Diencephalon (tissue), 2 donors: ENCODE measurements around a stretch of chr4.

DNA sequence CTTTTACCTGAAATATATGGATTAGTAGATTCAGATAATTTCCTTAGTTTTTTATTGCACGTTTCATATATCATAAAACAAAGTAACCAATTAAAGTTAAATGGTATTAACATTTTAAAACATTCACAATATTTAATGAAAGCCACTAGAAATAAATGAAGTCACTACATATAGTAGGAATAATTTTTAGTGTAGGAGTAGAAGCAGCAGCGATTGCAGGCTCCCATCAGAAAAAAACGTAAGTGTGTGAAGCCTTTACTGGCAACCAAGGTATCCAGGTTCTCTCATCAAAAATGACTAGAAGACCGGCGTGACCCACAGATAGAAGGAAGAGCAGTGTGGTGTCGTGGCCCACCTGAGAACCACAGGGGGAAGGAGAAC lies 936.3 kb upstream of the AGA start:
- RAMPAGE, long total RNA, result no peak

DNA sequence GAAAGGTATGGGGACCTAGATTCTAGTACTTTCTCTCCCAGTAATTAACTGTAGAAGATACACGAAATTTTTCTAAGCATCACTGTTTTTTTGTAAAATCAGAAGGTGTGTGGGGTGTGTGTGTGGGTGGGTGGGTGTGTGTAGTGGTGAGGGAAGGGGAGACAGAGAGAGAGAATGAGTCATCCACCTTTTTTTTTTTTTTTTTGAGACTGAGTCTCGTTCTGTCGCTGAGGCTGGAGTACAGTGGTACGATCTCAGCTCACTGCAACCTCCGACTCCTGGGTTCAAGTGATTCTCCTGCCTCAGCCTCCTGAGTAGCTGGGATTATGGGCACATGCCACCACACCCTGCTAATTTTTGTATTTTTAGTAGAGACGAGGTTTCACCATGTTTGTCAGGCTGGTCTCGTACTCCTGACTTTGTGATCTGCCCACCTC lies 1089.9 kb upstream of the AGA start:
- RAMPAGE, long total RNA, result no peak

- RAMPAGE, long total RNA, result no peak
Measured at GRCh38 chr4:179170359-179170745, 1728.1 kb upstream of the AGA start.

- RAMPAGE, long total RNA, result no peak
Measured at GRCh38 chr4:180059289-180059513, 2184.0 kb upstream of the TENM3 start.

GRCh38 chr4:181258654-181258981 lies 984.6 kb upstream of the TENM3 start:
- RAMPAGE, long total RNA, result no peak

DNA sequence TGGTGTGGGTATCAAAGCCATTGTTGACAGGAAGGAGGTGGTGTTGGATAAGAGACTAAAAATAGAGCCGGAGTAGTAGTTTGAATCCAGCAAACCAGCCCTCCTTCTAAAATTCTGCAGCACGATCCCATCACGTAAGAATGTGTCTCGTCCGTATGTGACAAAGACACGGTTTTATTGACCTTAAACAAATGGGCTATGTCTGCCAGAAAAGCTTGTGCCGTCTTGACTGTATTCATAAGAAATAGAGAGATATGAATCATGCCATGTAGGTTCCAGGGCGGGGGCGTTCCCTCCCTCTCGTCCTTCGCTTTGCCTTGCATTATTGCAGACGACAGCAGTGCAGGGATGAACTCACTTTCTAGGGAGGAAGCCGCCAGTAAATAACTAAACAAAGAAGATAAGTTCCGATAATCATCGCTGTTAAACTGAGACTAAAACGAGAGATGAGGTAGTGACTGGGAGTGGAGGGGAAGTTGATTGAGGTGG lies 3.3 kb downstream of the TENM3 start:
- RAMPAGE, long total RNA, result no peak

GRCh38 chr4:182555831-182556563 lies 312.8 kb downstream of the TENM3 start:
- RAMPAGE, long total RNA, result no peak

DNA sequence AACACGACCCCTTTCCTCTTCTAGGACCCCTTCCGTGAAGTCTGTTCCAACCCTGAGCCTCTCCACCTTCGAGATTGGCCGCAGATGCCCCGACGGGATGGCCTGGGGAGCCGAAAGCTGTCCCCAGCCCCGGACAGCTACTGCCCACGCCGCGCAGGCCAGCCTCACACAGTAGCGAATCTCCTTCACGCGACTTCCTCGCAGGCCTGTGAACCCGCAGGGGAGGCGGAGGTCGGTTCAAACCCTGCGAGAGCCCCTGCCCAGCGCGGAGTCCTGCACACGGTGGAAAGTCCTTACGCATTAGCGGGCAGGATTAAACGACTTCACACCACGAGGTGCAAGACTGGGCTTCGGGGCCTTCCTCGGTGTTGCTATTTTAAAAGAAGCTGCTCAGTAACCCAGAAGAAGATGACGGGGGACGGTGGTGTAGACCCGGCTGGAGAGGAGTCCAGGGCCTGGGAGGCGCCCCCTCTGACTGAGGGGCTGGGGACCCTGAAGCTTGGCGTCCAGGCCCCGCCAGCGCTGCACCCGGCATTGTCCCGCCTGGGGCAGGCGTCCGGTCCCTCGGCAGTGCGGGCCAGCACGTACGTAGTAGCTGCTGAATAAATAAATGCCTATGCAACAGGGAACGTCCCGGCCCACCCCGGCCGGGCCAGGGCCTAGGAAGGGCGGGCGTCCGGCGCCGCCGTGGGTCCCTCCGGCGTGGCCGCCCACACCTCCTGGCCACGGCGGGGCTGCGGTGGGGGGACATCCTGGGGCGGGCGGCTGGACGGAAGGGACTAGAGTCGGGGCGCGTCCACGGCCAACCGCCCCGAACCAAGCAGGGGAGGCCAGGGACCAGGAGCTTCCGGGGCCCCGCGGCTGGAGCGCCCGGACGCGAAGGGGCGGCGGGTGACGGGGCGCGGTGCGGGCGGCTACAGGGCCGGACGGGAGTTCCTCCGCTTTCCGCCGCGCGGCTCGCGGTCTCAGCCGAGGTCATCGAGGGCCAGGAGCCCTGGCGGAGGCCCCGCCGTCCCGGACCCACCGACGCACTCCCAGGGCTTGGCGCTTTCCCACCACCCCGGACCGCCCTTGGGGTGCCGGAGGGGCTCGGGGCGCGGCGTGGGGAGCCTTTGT lies 1.1 kb upstream of the WWC2 start:
- RAMPAGE, long total RNA, result no peak

- RAMPAGE, long total RNA, result no peak
Measured at GRCh38 chr4:183183010-183184001, 84.2 kb downstream of the WWC2 start.

DNA sequence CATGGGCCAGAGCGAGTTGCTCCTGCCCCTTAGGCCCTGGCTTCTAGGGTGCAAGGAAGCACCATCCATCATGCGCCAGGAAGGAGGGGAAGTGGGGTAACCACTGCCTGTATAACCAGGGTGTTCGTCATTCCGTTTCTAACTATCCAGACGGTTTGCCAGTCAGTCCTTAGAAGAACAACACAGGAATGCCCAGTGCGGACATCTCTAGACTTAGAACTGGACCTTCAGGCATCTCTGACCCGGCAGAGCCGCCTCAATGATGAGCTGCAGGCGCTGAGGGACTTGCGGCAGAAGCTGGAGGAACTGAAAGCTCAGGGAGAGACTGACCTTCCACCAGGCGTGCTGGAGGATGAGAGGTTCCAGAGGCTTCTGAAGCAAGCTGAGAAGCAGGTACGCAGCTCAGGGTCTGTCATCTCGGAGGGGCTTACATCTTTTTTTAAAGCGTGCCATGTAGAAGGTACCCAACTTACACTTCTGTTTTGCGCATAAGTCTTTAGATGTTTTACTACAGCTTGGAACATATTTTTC lies 30.8 kb downstream of the CLDN22 start:
- RAMPAGE, long total RNA, result no peak

GRCh38 chr4:183807903-183808681 lies 97.0 kb upstream of the STOX2 start:
- RAMPAGE, long total RNA, result no peak

DNA sequence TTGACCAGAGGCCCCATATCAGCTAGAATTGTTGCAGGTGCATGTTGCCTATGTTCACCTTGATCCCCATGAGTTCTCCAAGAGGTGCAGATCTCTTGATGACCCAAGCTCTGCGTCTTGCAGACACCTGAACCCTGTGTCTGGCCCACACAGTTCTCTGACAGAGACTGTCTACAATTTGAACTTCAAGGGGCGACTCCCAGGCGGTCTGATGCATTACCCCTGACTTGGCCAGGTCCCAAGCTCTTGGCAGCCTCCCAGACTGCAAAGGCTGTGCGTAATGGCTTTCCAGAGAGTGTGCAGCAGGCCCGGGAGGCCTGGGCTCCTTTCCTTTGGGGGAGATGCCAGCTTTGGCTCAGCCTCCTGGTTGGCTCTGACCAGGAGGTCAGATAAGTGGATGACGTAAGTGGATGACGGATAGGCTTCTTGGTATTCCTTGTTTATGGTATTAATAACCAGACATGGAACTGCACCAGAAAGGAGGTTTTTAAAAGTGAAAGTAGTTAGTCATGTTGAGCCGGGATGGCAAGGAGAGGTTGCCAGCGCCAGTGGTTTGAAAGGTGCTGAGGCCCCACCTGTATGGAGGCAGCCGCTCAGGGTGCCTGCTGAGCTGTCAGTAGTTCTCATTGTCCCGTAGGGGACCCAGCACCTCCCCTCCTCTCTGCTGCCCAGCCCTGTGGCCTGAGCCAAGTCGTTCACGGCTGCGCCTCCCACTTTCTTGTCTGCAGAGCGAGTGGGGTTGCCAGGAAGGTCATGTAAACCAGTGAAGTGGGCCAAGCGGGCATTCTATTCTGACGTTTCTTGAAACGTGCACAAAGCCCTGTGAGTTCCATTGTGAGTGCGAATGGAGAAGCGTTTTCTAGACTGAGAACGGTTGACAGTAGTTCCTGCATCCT lies 28.8 kb upstream of the STOX2 start:
- RAMPAGE, long total RNA, result no peak

- RAMPAGE, long total RNA, result no peak
Measured at GRCh38 chr4:184282070-184282891, 64.6 kb upstream of the ENPP6 start.

DNA sequence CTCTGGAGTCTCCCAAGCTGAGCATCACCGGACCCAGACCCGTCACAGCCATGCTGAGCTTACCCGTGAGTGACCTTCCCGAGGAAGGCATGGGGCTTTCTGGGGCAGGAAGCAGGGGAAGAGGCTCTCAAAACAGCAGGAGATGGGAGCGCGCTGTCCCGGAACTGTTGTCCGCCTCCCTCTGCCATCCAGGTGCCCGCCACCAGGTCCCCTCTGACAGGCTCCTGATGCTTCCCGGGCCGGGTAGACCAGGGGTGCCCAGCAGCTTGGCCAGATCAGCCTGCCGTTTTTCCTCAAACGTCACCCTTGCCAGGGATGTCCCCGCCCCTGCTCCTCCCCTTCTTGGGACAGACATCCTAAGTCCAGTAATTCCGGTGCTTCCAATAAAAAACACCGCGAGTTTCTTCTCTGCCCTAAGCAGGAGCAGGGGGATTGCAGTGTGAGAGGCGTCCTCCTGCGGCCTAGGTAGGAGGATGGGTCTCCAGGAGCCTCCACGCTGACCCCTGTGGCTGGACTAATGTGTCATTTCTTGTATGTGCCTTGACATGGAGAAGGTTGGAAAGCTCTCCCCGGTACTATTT lies 66.4 kb upstream of the ENPP6 start:
- RAMPAGE, long total RNA, result no peak

DNA sequence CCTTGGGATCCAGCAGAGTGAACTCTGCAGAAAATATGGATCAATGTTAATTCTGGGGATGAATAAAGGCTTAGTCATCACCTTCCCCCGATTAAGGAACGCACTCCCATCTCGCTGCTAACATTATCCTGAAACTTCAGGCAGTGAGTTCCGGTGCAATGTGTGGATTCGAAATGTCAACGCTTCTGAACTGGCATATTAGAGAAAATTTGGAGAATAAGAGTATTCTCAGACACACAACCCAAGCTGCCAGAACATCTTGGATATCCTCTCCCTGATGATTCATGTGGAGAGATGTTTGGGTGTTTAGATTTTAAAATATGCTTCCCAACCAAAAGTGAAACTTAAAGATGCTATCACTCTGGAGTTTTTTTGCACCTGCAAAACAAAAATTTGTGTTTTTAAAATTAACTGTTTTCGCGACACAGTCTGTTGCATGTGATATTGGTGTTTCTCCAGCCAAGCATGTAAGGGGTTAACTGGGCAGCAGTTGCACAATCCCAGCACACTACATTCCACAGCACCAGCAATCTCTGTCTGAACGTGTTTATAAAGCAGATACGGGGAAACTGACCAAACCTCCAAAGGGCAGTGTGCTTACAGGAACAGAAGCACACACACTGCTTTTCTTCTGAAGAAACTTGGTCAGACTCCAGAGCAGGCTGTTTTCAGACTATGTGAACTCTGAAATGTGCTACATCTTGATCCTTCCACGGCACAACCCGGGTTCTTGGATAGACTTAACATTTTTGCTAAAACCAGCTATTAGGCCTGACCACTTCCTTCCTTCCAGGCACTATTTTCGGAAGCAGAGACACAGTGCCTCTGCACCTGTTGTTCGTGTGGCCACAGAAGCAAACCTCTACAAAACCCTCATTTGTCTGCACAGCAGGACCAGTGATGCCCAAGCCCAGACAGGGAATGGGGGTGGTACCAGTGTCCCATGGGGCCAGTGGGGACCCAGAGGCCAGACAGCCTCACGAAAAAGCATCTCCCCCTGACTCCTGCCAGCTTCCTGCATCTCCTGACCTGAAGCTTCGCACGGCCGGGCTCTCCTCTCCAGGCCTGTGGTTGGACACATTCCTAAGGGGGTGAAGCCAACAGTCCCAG lies 90.3 kb downstream of the IRF2 start:
- RAMPAGE, long total RNA, result no peak

DNA sequence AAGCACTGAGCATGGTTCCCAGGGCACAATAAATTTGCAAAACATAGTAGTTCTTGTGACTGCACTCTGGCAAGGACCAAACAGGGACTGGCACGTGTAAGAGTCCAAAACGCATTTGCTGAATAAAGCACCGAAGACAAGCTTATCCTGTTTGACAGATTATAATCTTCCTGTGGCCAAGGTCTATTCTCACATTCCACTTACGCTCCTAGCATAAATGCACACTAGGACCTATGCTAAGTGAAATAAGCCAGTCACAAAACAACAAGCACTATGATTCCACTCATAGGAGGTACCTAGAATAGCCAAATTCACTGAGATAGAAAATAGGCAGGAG lies 77.4 kb downstream of the IRF2 start:
- RAMPAGE, long total RNA, result no peak

DNA sequence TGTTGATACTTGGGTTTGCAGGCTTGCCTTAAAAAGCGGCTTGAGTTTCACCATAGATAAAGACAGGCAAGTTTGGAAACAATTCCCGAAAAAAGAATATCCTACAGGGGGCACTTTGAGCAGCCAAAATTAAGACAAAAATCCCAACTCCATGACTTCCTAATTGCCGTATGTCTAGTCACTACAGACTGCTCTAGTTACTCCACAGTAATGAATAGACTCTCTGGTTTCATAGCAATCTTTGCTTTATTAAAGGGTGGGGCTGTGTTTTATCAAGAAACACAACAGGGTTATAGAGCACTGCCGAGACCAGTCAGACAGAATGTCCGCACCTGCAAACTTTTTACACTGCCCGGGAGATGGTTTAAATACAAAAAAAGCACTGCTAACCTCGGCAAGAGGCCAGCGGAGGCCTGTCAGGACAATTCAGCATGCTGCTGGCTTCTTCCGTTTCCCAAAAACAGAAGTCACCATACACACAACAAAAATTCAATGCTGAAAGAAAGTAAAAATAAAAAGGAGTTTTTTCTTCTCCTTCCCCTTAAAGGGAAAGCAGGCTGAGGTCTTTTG lies 67.5 kb downstream of the IRF2 start:
- RAMPAGE, long total RNA, result no peak

- RAMPAGE, long total RNA, result no peak
Measured at GRCh38 chr4:184545009-184545453, 70.7 kb upstream of the IRF2 start.

DNA sequence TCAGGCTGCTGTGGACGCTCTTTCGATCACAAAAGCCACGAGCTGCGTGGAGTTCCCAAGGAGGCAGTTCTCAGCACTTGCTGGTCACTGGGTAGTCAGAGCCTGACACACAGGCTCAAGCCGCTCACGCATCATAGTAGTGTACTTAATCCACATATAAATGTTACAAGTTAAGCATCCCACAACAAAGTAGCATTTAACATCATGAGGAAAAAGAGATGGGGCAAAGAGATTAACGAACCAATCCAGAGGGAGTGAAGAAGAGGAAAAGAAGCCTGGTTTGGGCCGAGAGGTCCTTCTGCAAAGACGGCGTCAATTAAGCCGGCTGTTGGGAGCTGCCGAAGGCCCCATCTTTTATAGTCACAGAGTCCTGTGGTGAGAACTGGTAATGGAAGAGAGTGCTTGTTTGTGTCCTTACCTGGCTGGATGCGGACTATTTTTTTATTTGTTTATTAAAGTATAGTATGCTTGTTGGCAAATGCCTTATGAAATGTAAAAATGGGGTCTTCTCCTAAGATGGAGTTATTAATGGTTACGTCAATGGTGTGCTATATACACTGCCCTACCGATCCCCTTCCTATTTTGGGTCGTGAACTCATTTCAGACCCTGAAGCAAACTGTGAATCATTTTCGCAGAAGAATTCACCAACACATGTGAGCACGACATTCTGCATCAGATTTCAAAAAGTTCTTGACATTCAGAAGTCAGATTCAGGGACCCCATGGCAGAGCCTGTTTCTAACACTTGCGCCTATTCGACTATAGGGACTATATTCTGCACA lies 709 bp downstream of the PRIMPOL start:
- RAMPAGE, long total RNA, result no peak

GRCh38 chr4:184760991-184761350 lies 27.1 kb upstream of the CENPU start:
- RAMPAGE, long total RNA, result no peak